Liver (tissue), 9 donors: ENCODE results near the gene SRL.

GRCh38 chr16:3520296-3521241 lies 19.8 kb downstream of the CLUAP1 start:
- PRO-cap, 5 experiments, result no peak in any of the 5 experiments
- RAMPAGE, long total RNA, 2 experiments, result no peak in any of the 2 experiments
- RRBS, result no CpG with 5 or more reads among the region's 14 CpGs

GRCh38 chr16:3580528-3581034 lies 3.4 kb upstream of the NLRC3 start:
- PRO-cap, 5 experiments, result no peak in any of the 5 experiments
- RAMPAGE, long total RNA, 2 experiments, result no peak in any of the 2 experiments
- RRBS, result 87% methylated on average over 3 of the region's 15 CpGs

GRCh38 chr16:3640719-3641348 lies 13.7 kb upstream of the DNASE1 start:
- PRO-cap, 5 experiments, result no peak in any of the 5 experiments
- RAMPAGE, long total RNA, 2 experiments, result no peak in any of the 2 experiments
- RRBS, result no CpG with 5 or more reads among the region's 16 CpGs

DNA sequence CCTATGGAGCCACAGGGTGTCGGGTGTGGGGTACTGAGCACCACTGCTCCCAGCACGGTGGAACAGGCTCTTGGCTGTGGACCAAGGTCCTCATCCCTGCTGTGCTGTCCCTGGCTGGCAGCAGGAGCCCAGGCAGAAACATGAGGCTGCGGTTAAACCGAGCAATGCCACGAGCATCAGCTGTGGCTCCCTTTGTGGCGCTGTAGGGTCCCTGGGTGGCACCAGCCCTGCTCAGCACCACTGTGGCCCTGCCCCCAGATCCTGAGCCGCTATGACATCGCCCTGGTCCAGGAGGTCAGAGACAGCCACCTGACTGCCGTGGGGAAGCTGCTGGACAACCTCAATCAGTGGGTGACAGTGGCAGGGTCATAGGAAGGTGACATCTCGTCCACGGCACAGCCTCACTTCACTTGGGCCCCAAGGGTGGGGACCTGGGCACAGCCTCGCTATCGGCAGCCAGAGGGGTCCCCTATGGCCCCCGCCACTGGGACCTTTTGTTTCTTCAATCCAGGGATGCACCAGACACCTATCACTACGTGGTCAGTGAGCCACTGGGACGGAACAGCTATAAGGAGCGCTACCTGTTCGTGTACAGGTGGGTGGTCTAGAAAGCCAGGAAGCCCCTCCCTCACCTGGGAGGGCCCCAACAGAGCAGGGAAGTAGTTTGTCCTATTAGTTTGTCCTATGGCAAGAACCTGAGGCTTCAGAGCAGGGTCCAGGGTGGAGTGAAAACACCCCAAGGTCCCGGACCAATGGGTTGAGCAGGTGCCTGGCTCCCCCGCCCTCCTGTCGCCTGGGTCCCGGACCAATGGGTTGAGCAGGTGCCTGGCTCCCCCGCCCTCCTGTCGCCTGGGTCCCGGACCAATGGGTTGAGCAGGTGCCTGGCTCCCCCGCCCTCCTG lies 1.4 kb downstream of the DNASE1 start:
- PRO-cap, 5 experiments, result no peak in any of the 5 experiments
- RAMPAGE, long total RNA, 2 experiments, result no peak in any of the 2 experiments
- RRBS, result no CpG with 5 or more reads among the region's 26 CpGs

GRCh38 chr16:3820124-3820585 lies 60.4 kb downstream of the CREBBP start:
- PRO-cap, 5 experiments, result no peak in any of the 5 experiments
- RAMPAGE, long total RNA, 2 experiments, result no peak in any of the 2 experiments
- RRBS, result no CpG with 5 or more reads among the region's 4 CpGs

DNA sequence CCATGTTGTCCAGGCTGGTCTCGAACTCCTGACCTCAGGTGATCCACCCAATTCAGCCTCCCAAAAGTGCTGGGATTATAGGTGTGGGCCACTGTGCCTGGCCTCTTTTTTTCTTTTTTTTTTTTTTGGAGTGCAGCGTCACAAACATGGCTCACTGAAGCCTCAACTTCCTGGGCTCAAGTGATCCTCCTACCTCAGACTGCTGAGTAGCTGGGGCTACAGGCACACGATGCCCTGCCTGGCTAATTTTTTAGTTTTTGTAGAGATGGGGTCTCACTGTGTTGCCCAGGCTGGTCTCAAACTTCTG lies 65.2 kb upstream of the CREBBP start:
- PRO-cap, 5 experiments, result no peak in any of the 5 experiments
- RAMPAGE, long total RNA, 2 experiments, result no peak in any of the 2 experiments
- RRBS, result no CpG with 5 or more reads among the region's 3 CpGs

DNA sequence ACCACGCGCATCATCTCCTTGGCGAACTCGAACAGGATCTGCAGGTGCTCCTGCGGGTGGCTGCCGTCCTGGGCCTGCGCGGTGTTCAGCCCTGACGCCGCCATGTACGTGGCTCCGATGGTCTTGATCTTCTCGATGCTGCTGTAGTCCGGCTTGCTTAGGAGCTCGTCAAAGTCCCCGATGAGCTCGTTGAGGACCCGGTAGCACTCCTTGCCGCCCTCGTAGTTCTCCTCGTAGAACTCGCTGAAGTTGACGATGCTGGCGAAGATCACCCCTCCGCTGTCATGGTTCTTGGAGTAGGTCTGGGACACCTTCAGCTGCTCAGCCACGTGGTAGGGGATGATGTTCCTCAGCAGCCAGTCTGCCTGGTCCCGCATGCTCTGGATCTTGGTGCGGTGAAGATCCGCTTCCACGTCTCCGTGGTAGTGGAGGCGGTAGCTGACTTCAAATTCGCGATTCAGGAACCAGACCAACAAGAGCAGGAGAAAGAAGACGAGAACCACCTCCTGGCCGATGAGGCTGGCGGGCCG lies 85.9 kb upstream of the CREBBP start:
- PRO-cap, 5 experiments, result no peak in any of the 5 experiments
- RAMPAGE, long total RNA, 2 experiments, result no peak in any of the 2 experiments
- RRBS, result 100% methylated on average over 5 of the region's 38 CpGs

- PRO-cap, 5 experiments, result no peak in any of the 5 experiments
- RAMPAGE, long total RNA, 2 experiments, result no peak in any of the 2 experiments
- RRBS, result no CpG with 5 or more reads among the region's 2 CpGs
Measured at GRCh38 chr16:4179140-4179414, 62.8 kb downstream of the SRL start.

- PRO-cap, 5 experiments, result no peak in any of the 5 experiments
- RAMPAGE, long total RNA, 2 experiments, result no peak in any of the 2 experiments
- RRBS, result no CpG with 5 or more reads among the region's 29 CpGs
Measured at GRCh38 chr16:4241508-4242478, at the start of gene SRL. Gene SRL, minus strand, starts transcription at chr16:4242080.

DNA sequence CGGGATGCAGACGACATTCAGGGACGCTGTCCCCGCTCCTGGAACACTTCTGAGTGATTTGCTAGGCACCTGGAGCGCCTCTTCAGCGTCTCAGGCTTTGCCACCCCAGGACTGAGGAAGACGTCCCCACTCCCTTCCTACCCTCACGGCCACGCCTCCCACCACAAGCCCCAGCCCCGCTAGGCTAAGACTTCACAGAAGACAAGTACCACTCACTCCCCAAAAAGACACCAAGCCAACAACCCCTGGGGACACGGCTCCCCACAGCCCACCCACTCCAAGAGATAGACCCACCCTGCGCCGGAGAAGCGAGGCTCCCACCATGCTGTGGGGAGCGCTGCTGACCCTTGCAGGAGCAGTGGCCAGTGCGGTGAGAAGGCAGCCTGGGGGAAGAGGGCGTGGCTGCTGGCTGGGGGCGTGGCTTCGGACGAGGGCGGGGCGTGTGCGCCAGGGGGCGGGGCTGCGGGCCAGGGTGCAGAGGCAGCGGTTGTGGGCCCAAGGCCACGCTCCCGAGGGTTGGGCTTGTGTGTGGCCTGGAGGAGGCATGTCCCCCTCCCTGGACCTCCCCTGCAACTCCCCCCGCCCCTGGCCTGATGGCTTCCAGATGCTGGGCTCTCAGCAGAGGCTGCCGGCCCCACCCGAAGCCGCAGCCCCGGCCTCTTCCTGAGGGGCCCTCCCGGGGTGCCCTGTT lies 9.3 kb downstream of the TFAP4 start:
- PRO-cap, 5 experiments, result no peak in any of the 5 experiments
- RAMPAGE, long total RNA, 2 experiments, result no peak in any of the 2 experiments
- RRBS, result no CpG with 5 or more reads among the region's 34 CpGs

- PRO-cap, 5 experiments, result peak in 5 of 5 experiments; most common plus-strand start chr16:4273393 (in 4); most common minus-strand start chr16:4273289 (in 3)
- RAMPAGE, long total RNA, 2 experiments, result no peak in any of the 2 experiments
- RRBS, result 2% methylated on average over 34 of the region's 63 CpGs
Measured at GRCh38 chr16:4273224-4273883, 531 bp upstream of the TFAP4 start.

DNA sequence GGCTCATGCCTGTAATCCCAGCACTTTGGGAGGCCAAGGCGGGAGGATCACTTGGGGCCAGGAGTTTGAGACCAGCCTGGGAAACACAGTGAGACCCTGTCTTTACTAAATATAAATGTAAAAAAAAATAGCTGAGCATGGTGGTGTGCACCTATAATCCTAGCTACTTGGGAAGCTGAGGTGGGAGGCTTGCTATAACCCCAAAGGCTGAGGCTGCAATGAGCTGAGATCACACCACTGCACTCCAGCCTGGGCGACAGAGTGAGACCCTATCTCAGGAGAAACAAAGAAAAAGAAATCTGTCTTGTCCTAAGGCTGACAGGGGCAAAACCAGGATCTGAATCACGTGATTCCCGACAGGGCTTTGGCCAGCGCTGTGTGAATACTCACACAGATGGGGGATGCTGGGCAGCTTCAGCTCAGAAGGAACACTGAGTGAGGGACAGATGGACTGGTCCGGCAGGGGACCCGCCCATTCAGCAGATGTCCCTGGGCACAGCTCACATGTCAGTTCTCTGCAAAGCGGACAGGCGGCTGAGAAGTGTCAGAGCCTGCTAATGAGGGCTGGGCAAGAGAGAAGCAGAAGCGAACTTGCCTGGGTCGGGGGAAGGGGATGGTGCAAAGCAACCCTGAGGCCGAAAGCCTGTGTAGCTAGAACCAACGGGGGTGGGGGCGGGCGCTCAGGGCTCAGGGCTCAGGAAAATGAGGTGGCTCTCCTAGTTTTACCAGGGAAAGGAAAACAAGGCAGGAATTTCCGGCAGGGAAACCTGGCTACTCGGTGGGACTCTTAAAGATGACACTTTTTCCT lies 12.0 kb upstream of the GLIS2 start:
- PRO-cap, 5 experiments, result no peak in any of the 5 experiments
- RAMPAGE, long total RNA, 2 experiments, result no peak in any of the 2 experiments
- RRBS, result no CpG with 5 or more reads among the region's 17 CpGs

DNA sequence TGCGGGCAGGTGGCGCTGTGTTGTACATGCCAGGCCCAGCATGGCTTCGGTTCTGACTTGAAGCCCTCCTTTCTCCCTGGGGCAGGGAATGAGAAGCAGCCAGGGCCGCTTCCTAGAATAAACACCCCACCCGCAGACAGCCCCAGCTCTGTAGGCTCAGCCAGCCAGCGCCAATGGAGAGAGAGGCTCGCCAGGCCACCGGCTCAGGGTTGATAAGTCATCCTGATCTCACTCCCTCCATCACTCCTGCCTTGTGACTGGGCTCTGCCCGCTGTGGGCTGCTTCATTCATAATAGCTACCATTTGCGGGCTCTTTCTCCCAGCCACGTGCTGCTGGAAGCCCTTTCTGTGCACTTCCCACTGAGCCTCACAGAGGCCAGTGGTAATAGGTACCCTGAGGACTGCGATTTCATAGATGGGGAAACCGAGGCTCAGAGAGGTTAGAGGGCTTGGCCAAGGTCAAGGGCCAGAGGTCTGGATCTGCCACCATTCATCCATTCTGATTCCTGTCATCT lies 5.9 kb upstream of the GLIS2 start:
- PRO-cap, 5 experiments, result no peak in any of the 5 experiments
- RAMPAGE, long total RNA, 2 experiments, result no peak in any of the 2 experiments
- RRBS, result no CpG with 5 or more reads among the region's 13 CpGs

DNA sequence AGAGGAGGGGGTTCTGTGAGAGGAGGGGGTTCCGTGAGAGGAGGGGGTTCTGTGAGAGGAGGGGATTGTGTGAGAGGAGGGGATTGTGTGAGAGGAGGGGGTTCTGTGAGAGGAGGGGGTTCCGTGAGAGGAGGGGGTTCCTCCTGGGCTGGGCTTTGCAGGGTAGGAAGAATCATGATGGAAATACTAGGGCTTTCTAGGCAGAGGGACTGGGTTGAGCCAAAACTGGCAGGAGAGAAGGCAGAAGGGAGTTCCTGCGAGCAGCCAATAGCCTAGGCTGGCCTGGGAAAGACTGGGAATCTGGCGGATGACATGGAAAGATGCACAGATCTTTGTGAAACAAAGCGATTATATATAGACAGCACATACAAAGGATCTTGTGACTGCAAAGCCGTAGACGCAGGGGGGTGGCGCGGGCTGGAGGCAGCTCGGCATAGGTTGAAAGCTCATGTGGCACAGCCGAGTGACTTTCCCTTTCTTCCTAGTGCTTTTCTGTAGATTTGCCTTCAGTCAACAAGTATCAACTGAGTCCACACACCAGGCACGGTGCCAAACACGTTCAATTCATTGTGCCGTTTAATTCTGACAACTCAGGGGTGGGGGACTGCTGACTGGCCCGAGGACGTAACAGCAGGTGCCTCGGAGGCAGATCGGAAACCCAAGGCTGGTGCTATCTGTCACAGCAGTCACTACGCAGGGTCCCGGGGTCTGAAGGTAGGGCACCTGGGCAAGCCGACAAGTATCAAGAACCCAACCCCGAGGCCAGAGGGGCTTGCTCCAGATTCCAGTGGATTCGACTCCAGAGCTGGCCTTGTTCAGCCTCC lies 6.2 kb downstream of the PAM16 start:
- PRO-cap, 5 experiments, result no peak in any of the 5 experiments
- RAMPAGE, long total RNA, 2 experiments, result no peak in any of the 2 experiments
- RRBS, result no CpG with 5 or more reads among the region's 23 CpGs

DNA sequence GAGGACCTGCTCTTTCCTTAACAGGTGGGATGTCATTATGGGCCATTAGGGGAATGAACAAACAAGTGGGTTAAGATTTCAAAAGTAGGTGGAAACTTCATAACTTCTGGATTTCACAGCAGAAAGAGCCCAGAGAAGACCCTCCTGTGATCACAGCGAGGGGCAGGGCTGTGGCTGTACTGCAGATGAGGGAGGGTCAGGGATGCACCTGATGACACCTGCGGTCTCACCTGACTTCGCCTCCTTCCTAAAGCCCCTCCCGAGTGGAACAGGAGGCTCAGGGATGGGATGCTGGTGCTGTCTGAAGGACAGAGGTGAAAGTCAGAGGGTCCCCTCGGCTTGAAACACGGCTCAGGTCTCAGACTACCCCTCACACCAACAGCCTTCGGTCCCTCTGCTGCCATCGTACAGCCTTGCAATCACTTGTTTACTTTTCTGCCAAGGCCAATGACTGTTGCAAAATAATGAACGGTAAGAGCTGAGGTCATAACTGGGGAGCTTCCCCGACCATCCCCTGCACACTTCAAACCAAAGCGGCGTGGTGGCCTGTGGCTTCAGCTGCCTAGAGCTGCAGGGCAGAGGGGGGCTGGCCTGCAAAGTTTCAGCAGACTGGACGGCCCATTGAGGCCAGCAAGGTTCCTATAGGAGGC lies 5.4 kb downstream of the PAM16 start:
- PRO-cap, 5 experiments, result peak in 4 of 5 experiments; most common plus-strand start position 531 of the sequence (in 4); most common minus-strand start position 396 of the sequence (in 3)
- RAMPAGE, long total RNA, 2 experiments, result no peak in any of the 2 experiments
- RRBS, result no CpG with 5 or more reads among the region's 13 CpGs

GRCh38 chr16:4366592-4366852 lies 5.1 kb upstream of the VASN start:
- PRO-cap, 5 experiments, result no peak in any of the 5 experiments
- RAMPAGE, long total RNA, 2 experiments, result no peak in any of the 2 experiments
- RRBS, result no CpG with 5 or more reads among the region's 2 CpGs

GRCh38 chr16:4383165-4383859 lies 11.7 kb downstream of the VASN start:
- PRO-cap, 5 experiments, result no peak in any of the 5 experiments
- RAMPAGE, long total RNA, 2 experiments, result no peak in any of the 2 experiments
- RRBS, result no CpG with 5 or more reads among the region's 13 CpGs

DNA sequence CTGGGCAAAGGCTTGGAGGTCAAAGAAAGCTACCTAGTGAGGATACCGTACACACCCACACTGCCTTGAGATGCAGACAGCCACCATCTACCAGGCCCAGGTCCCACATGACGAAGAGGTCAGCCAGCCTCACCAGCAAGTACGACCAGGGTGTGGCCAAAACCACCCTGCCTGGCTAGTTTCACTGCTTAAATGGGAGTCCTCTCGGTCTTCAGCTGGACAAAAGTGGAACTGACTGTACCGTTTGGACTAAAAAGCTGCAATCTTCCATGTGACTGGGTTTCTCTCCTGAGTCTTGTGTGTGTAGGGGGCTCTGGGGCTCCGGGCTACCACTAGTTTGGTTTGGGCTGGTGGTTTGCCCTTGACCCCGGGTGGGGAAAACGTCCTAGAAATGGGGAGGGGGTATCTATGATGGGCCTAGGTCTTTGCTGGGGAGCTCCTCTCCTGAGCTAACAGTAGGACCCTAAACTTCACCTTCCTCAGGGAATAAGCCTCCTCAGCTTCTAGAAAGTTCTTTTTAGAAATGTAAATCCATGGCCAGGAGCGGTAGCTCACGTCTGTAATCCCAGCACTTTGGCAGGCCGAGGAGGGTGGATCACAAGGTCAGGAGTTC lies 21.7 kb downstream of the VASN start:
- PRO-cap, 5 experiments, result no peak in any of the 5 experiments
- RAMPAGE, long total RNA, 2 experiments, result no peak in any of the 2 experiments
- RRBS, result no CpG with 5 or more reads among the region's 11 CpGs

DNA sequence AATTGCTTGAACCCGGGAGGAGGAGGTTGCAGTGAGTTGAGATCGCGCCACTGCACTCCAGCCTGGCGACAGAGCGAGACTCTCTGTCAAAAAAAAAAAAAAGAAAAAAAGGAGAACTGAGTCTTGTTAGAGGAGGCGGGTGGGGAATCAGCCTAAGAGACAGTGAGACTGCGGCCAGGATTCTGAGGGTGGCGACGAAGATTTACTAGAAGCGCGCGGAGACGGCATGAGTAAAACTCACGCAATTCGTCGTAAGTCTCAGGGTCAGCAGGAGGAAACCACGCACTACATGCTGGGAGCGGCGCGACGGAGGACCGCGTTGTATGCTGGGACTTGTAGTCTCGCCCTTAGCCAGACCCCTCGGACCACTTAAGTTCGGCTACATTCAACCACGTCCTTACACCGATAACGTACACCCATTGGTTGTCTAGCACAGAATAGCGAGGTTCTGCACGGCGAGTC lies 400 bp upstream of the DNAJA3 start:
- PRO-cap, 5 experiments, result peak in 5 of 5 experiments; most common plus-strand start position 261 of the sequence (in 2); most common minus-strand start position 260 of the sequence (in 5)
- RAMPAGE, long total RNA, 2 experiments, result no peak in any of the 2 experiments
- RRBS, result no CpG with 5 or more reads among the region's 32 CpGs

- PRO-cap, 5 experiments, result no peak in any of the 5 experiments
- RAMPAGE, long total RNA, 2 experiments, result no peak in any of the 2 experiments
- RRBS, result 97% methylated on average over 2 of the region's 2 CpGs
Measured at GRCh38 chr16:4461525-4461729, 13.0 kb downstream of the NMRAL1 start.